ENCODE measurements around a stretch of chr15.

- RRBS: no CpG with 5 or more reads among the region's 3 CpGs
Measured at GRCh38 chr15:63245461-63245823, 32.0 kb upstream of the APH1B start.

- RRBS: no CpG with 5 or more reads among the region's 17 CpGs
Measured at GRCh38 chr15:63278013-63278549, 676 bp downstream of the APH1B start.

DNA sequence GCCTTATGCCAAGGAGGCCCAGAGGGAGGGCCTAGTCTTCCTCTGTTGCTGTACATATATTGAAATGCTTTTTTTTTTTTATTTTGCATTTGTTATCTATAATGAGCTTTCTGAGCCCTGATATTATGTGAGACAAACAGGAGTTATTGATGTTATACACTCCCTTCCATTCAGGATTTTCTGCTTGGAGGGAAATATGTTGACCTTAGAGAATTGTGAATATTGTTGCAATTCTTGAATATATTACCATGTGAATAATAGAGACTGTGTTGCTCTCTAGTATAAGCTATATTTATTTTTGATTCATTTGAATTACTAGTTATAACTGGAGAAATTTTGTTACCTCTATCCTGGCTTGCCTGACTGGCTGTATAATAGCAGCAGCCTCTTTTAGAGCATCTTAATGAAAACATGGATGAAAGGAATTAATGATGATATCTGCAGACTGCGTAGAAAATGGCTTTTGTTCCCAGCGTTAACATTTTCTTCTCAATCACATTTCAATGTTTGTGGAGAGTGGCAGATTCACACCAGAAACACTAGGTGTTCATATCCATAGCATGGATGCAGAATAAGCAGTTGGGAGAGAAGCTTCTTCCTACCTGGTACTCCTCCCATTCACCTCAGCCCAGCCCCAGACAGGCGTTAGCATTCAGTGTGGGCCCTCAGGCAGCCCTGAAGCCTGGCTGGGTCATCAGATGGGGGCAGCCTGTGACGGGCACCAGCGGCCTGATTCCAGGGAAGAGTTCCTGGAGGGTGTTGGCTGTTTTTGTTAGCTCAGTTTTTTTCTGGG, 30.8 kb downstream of the APH1B start:
- RRBS: no CpG with 5 or more reads among the region's 5 CpGs

DNA sequence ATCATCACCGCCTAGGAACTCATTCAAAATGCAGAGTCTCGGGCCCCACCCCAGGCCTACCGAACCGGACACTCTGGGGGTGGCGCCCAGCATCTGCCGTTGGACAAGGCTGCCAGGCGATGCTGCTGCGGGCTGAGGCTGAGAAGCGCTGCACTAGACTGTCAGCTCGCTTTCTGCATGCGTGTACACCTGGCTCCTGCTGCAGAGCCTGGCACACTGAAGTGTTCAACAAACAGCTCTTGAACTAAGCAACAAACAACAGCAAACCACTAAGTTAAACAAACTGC, 26.3 kb downstream of the CA12 start:
- RRBS: no CpG with 5 or more reads among the region's 11 CpGs

DNA sequence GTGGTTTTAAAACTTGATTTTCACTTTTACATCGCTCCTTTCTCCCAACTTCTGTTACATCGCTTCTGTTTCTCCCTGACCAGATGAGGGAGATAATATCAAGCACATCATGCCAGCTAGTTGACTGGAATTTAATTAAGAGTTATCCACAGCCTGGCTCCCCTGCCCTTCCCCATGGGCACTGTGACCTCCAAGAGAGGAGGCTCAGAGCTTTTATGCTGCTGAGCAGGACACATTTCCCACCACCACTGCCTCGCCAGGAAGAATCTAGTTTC, 1.2 kb downstream of the CA12 start:
- RRBS: no CpG with 5 or more reads among the region's 3 CpGs

DNA sequence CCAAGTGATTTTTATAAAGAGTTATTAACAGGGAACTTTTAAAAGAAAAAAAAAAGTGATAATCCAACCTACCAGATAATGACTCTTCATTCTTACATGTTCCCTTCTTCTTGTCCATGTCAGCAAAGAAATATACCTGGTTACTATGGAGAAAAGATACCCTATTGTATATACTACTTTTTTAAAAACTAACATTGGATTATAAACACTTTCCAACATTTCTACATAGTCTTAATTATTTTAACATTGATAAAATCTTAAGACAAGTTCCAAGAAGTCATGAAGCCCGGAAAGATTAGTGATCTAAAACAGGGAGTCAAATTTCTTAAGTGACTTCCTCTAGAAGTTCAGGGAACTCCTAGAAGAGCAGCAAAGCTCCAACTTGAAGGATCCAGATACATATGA, 9.8 kb upstream of the CA12 start:
- RRBS: no CpG with 5 or more reads among the region's 1 CpG

- RRBS: no CpG with 5 or more reads among the region's 7 CpGs
Measured at GRCh38 chr15:63440727-63441185, 59.1 kb upstream of the CA12 start.

GRCh38 chr15:63466187-63466698, 38.1 kb upstream of the USP3 start:
- RRBS: no CpG with 5 or more reads among the region's 4 CpGs

- RRBS: no CpG with 5 or more reads among the region's 7 CpGs
Measured at GRCh38 chr15:63483023-63483372, 21.4 kb upstream of the USP3 start.

DNA sequence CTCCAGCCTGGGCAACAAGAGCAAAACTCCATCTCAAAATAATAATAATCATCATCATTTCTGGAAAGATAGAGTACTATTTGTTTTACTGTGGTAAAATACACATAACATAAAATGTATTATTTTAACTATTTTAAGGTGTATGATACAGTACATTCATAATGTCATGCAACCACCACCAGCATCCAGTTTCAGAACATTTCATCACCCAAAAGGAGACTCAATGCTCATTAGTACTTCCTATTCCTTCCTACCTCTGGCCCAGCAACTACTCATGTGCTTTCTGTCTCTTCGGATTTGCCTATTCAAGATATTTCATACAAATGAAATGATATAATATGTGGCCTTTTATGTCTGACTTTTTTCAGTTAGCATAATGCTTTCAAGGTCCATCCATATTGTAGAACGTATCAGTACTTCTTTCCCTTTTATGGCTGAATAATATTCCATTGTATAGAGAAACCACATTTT, 18.0 kb upstream of the USP3 start:
- RRBS: no CpG with 5 or more reads among the region's 2 CpGs

GRCh38 chr15:63497440-63498602, 6.6 kb upstream of the USP3 start:
- RRBS: no CpG with 5 or more reads among the region's 10 CpGs

DNA sequence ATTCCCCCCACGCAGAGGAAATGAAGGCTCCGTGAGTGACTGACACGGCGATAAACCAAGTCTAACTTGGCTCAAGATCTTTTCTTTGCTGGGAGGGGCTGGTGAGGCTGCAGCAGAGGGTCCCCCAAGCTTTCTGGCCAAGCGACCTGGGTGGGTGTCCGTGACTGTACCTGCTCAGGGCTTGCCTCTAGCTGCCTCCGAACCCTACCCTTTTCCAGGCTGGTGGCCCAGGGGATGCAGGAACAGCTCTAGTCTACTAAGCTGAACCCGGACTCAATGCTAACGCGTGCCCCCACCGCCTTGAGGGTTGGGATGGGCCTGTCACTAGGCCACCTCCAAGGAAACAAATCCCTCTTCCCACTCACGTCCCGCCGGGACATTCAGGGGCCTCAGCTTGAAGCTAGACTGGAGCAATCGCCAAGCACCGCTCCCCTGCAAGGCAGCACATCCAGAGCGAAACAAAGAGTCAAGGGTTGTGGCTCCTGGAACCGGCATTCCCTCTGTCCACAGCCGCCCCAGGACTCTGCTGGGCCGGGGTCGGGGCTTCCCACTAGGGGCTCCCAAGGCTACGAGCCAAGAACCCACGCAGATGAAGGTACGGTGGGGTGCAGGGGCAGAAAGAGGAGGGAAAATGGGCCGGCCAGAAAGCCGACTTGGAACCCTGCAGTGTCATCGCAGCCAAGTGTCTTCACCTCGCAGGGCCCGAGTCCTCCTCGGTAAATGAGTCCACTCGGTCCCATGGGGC, 2.9 kb downstream of the FBXL22 start:
- RRBS: 41% methylated on average over 11 of the region's 31 CpGs

GRCh38 chr15:63601856-63602291, 4.7 kb downstream of the FBXL22 start:
- RRBS: 66% methylated on average over 5 of the region's 9 CpGs

- RRBS: no CpG with 5 or more reads among the region's 5 CpGs
Measured at GRCh38 chr15:63712414-63713130, 115.4 kb downstream of the FBXL22 start.

GRCh38 chr15:63767976-63768686, 65.6 kb downstream of the HERC1 start:
- RRBS: no CpG with 5 or more reads among the region's 7 CpGs

DNA sequence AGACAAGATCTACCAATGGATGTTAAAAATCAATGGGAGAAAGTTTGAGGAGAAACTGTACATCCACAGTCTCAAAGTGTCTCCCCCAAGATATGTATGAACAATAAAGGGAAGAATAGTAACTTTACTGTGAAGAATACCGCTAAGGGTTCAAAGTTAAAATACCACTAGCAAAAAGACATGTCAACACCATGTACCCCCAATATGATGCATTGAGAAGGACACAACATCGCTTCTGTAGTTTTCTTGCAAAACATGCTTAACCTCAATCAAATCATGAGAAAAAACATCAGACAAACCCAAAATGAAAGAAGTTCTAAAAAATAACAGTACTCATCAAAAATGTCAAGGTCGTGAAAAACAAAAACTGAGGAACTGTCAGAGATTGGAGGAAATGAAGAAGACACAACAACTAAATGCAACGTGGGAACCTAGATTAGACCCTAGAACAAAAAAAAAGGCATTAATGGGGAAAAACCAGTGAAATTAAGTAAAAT, 3.6 kb downstream of the HERC1 start:
- RRBS: no CpG with 5 or more reads among the region's 4 CpGs

DNA sequence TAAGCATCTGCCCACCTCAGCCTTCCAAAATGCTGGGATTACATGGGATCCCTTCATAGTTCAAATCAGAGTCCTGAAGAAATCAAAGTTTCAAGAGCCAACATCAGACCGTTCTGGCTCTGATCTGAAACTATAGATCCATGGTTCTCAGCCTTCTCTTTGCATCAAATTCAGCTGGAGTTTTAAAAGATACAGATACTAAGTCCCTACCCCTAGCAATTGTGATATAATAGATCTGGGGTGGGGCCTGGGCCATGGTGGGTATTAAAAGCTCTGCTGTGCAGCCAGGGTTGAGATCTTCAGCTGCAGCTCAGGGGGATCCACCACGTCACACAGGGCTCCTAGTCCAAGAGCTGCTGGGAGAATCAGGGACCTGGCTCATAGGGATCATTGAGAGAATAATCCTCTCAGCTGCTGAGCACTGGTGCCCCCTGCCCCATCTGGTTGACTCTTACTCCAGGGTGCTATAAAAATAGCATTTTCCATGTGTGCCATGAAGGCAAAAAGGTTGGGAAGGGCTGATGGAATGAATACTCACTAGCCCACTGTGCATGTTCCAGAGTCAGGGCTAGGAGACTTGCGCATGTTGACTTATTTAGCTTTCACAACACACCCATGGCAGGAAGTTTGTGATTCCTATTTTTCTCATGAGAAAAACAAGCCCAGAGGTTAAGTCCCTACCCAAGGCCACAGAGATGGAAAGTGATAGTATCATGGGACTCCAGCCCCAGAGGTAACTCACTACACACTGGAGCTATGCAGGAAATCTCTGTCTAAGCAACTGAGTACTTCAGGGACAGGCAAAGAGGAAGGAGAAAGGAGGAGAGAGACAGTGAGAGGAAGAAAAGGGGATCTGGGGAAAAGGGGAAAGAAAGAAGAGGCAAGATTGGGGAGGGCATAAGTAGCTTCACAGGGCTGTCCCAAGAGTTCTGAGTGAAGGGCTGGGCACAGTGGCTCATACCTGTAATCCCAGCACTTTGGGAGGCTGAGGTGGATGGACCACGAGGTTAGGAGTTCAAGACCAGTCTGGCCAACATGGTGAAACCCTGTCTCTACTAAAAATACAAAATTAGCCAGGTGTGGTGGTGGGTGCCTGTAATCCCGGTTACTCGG, 94.6 kb upstream of the HERC1 start:
- RRBS: no CpG with 5 or more reads among the region's 6 CpGs

DNA sequence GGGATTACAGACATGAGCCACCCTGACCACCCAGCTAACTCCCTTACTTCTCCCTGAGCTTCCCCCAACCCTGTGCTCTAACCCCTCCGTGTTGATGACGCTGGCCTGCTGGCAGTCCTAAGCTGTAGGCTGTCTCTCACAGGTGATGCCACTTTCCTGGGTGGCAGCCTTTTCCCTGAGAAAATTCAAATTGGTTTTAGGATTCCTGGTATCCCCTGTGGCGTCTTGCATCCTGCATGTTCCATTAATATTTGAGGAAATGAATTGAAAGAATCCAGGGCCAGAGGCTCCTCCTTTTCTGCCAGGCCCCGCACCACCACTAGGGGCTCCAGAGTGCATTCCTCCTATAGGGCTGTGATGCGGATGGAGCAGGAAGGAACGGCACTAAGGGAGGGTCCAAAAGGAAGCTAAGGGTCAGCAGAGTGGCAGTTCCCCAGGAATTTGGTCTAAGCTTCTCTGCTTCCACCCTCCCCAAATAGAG, 101.1 kb downstream of the DAPK2 start:
- RRBS: no CpG with 5 or more reads among the region's 6 CpGs

DNA sequence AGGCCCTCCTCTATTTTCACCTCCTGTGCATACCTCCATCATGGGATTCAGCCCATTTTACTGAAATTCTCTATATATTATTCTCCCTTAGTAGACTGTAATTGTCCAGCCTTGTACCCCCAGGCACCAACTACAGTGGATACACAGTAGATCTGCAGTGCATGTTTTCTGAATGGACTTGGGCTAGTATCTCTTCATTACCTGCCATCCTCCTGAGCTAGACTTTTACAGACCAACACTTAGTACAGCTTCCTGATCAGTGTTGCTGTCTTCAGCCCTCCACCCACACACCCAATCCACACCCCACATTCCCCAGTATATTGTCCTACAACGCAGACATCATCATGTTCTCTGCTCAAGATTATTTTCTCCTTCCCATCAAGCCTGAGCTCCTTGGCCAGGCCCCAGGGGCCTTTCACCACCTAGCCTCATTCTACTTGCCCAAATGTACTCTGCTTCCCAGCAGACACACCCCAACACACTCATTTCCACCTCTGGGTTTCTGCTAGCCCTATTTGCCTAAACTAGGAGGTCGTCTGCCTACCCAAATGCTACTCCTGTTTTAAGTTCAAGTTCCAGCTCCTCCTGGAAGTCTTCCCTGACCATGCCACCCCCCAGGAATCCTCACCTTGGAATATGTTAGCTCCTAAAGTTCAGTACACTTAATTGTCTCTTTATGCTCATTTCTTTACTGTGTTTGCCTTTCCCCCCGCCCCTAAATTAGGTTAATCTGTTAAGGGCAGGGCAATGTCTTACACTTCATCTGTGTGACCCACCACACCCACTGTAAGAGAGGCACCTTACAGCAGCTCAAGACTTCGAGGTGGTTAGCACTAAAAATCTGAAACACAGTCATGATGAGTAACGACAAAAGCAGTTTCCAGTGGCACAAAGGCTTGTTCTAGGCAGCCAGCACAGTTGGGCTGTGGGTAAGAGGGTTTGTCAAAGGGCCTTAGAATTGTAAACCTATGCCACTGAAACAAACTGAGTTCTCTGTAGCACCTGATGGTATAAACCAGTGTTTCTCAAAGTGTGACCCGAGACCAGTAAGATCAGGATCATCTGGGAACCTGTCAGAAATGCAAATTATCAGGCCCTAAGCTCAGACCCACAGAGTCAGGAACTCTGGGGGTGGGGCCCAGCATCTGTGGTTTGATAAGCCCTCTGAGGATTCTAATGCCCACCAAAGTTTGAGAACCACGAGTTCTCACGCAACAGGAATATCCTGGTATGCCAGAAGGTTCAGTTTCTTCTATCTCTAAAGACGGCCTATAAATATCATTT, 36.8 kb downstream of the DAPK2 start:
- RRBS: no CpG with 5 or more reads among the region's 9 CpGs

GRCh38 chr15:64089495-64090074, 4.1 kb downstream of the CIAO2A start:
- RRBS: no CpG with 5 or more reads among the region's 6 CpGs

All from hTERT-HM (cell line).